ENCODE data around the genes ZNF280C, ARHGAP36 and STK26.

- RRBS = 17% methylated on average over 5 of the region's 42 CpGs
These were observed 573 bp downstream of the SMARCA1 start for GRCh38 chrX:129522637-129523196.

- RRBS = no CpG with 5 or more reads among the region's 3 CpGs
These were observed 13.1 kb downstream of the OCRL start for GRCh38 chrX:129553004-129553631.

DNA sequence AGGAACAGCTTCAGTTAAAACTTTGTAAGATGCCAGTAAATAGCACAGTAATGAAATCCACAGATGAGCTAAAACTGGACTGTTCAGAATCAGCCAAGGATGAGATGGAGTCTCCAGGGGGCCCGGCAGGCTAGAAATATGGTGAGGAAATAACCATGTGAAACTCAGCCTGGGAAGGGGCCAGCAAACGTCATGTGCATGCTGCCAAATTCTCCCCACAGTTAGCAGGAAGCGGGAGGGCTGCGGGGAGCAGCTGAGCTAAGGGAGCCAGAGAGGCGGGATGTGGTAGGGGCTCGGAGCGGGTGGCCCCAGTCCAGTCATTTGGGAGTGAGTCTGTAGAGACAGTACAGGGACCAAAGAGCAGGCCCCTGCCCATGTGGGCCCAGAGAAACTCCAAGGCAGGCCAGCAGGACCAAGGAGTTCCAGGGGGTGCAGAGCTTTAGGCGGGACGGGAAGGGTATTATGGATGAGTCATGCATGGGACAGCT, 37.0 kb upstream of the XPNPEP2 start:
- RRBS = no CpG with 5 or more reads among the region's 9 CpGs

DNA sequence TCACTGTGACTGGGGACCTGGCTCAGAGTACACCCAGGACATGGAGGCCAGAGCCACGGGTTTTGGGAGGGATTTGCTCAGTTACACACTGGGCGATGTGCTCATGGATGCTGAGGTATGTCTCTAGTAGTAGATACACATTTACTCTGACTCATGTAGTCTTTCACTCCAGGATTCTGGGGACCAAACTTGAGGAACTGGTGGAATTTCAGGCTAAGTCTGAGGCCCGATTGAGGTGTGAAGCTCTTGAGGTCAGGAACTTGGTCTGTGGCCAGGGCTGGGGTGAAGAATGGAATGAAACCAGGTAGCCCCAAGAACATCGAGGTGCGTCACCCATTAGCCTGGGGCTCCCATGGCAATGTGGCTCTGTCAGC, 7.7 kb downstream of the SASH3 start:
- RRBS = no CpG with 5 or more reads among the region's 5 CpGs

GRCh38 chrX:129830869-129831242, 12.8 kb downstream of the ZDHHC9 start:
- RRBS = no CpG with 5 or more reads among the region's 1 CpG

DNA sequence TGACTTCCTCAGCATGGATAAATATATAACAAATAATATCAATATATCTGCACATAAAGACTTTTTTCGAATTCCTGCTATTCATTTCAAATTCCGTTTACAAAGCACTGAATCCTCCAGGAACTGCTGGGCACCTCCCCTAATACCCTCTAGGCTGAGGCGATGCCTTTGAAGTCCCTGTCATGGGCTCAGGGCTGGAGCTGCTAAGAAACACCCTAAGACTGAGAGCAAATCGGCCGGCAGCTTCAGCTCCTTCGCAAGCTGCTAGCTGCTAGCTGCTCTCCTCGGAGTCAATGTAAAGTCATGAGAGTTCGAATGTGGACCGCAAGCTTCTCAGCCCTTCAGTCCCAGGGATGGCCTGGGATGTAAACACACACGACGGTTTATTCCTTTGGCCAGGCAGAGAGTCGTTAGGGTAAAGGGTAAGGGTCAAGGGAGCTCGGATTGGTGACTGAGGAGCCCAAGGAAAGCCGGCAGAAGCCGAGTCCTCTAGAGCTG, 3.3 kb upstream of the BCORL1 start:
- RRBS = no CpG with 5 or more reads among the region's 15 CpGs

- RRBS = no CpG with 5 or more reads among the region's 35 CpGs
These were observed 2.5 kb upstream of the BCORL1 start for GRCh38 chrX:129979939-129980375.

- RRBS = 56% methylated on average over 8 of the region's 24 CpGs
These were observed 31.6 kb downstream of the BCORL1 start for GRCh38 chrX:130013854-130014623.

GRCh38 chrX:130085515-130086362, 24.6 kb downstream of the ELF4 start:
- RRBS = no CpG with 5 or more reads among the region's 10 CpGs

GRCh38 chrX:130163457-130163707, 2.3 kb downstream of the AIFM1 start:
- RRBS = no CpG with 5 or more reads among the region's 2 CpGs

DNA sequence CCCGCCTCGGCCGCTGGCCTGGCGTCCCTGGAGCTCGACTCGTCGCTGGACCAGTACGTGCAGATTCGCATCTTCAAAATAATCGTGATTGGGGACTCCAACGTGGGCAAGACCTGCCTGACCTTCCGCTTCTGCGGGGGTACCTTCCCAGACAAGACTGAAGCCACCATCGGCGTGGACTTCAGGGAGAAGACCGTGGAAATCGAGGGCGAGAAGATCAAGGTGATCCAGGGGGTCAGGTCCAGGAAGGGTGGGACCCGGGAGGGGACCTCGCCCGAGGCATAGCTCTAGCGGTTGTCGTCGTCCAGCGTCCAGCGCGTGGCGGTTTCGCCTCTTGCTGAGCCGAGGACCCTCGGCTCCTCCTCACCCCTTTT, 324 bp downstream of the RAB33A start:
- RRBS = no CpG with 5 or more reads among the region's 31 CpGs

DNA sequence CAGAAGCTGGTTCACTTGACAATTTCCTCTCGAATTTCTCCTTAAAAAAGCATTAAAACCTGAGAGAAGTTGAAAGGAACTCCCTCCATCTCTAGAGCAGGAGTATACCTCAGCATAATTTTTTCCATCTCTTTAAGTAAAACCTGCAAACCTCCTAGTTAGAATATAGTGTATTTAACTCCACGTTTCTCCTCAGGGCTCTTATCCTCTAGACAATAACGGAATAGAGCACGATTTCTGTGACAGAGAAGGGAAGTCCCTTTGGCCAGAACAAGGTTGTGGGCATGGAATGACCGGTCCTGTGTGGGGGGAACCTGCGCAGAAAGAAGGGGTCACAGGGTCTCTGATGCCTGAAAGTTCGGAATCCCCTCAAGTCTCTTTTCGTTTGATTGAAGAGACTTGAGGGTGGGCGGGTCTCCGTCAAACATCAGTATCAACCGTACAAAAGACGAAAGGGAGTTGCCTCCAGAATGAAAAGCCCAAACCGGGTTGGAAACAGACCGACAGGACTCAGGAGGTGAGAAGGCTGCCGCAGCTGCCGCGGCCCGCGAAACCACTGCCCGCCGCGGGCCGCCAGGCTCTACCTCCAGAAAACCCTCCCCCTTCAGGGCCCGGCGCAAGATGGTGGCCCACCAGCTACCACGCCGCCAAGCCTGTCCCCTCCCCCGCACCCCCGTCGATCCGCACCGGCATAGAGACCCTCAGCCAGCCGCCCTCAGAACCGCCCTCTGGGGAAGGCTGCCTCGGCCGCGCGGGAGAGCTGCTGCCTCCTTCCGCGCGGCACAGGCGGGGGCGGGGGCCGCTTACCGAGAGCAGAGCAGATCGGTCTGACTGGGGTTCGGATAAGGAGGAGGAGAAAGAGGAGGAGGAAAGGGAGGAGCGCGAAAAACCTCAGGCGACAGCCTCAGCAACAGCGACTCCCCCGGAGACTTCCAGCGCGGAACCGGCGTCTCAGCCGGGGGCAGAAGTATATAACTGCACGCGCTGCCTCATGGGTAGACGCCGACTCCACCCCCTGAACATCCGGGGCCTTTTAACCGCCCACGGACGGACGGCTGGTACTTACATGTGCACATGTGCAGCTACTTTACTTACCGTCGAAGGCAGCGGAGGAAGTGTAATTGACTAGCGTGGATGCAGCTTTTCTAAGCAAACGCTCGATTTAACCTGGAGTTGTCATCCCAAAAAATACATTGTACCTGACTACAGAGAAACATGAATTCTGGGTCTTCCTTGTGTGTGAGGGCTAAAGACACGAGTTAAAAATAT, at the start of gene ZNF280C:
Gene ZNF280C (minus strand): TSS at position 945 of the 1,269 bp plus-strand sequence.
- RRBS = 20% methylated on average over 15 of the region's 73 CpGs

GRCh38 chrX:130560331-130560682, 158.5 kb downstream of the RBMX2 start:
- RRBS = no CpG with 5 or more reads among the region's 5 CpGs

GRCh38 chrX:130669936-130670430, 233.0 kb downstream of the ENOX2 start:
- RRBS = no CpG with 5 or more reads among the region's 9 CpGs

DNA sequence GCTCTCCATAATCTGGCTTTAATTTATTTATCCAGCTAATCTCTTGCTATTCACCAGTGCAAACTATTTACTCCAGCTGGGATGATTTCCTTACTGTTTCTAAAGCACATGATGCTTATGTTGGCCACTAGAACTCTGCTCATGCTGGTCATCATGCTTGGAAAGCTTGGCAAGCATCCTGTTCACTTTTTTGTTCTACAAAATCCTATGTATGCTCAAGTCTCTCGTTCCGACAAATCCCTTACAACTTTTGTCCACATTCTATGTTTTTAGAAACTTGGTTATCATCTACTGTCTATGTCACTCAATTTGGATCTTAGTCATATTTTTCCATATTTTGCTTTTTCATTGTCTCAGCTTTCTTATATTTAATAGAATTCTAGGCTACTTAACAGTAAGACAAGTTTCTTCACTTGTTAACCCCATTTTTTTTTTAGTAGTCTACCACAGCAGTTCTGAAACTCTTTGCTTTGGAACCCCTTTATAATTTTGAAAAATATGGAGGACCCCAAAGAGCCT, 36.5 kb downstream of the ENOX2 start:
- RRBS = no CpG with 5 or more reads among the region's 2 CpGs

- RRBS = 36% methylated on average over 7 of the region's 37 CpGs
These were observed at the start of gene ARHGAP36 for GRCh38 chrX:131058096-131058575. Gene ARHGAP36, plus strand, starts transcription at chrX:131058346.

DNA sequence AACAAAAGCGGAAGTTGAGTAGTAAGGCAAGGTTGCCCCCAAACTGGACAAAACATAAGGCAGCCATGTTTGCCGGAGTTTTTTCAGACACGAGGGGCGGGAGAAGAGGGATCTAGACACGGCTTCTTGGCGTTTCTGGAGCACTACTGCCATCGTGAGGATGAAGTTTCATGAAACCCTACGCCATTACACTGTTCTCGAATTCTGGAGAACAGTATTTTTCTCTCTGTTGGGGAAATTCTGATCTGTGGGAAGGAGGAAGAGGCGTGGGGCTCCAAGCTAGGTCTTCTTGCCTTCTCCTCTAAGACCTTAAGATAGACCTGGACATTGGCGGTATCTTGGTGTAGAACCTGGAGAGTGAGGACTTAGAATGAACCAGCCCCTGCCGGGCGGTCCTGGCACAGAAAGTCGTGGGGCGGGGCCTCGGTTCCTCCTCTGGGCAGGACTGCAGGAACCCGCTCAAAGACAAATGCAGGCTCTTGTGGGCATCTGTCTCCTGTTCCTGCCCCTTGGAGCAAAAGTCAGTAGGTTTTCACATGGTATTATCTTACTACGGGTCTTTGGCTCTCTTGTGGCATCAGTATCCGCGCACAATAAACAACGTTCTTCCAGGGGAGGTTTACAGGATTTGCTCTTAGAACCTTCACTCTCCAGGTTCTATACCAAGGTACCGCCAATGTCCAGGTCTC, 160.5 kb downstream of the OR13H1 start:
- RRBS = no CpG with 5 or more reads among the region's 22 CpGs

GRCh38 chrX:132022645-132023423, at the start of gene STK26:
Gene STK26, plus strand, starts transcription at chrX:132023302.
- RRBS = 37% methylated on average over 6 of the region's 51 CpGs

- RRBS = no CpG with 5 or more reads among the region's 4 CpGs
These were observed 77.8 kb downstream of the MBNL3 start for GRCh38 chrX:132411003-132411507.

- RRBS = no CpG with 5 or more reads among the region's 6 CpGs
These were observed 207.2 kb downstream of the HS6ST2 start for GRCh38 chrX:132751023-132751890.